Kidney epithelial cell (primary cell): ENCODE results near the genes UBAC2 and GPR18.

DNA sequence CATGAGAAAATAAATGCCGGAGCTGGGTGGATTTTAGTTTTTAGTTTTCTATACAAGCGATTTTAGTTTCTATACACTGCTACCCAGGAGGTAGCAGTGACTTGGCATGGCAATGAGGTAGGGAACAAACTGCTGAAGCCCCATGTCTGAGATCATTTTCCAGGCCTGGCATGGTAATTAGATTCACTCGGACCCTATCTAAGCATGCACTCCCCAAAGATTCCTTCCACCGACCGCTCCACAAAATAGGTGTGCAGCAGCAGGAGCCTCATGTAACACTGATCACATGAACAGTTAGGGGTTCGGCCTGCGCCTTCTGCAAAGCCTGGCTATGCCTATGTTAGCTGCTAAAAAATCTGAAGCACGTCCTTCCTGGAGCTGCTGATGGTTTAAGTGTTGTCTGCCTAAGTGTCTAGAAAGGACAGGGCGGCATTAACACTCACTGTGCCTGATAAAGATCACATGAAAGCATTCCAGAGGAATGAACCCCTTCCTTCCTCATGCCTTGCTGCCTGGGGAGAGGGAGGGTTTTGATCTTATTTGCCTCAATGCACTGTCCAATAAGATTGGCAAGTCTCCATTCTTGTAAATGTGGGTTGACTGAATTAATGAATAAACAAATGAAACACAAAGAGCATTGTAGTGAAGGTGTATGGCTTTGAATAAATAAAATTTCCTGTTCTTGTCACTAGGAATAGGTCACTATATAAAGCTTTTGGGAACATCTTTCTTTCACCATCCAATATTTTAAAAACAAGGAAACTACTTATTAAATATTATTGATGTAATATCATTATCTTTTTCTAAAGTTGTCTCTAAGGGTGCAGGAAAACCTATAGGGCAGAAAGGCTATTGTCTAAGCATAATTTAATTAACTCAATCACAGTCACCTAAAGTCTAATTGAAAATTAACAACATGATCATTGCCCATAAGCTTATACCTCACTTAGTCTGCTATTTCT lies 5.2 kb downstream of the DOCK9 start:
- RAMPAGE, long total RNA: no peak
- RRBS: no CpG with 5 or more reads among the region's 9 CpGs

DNA sequence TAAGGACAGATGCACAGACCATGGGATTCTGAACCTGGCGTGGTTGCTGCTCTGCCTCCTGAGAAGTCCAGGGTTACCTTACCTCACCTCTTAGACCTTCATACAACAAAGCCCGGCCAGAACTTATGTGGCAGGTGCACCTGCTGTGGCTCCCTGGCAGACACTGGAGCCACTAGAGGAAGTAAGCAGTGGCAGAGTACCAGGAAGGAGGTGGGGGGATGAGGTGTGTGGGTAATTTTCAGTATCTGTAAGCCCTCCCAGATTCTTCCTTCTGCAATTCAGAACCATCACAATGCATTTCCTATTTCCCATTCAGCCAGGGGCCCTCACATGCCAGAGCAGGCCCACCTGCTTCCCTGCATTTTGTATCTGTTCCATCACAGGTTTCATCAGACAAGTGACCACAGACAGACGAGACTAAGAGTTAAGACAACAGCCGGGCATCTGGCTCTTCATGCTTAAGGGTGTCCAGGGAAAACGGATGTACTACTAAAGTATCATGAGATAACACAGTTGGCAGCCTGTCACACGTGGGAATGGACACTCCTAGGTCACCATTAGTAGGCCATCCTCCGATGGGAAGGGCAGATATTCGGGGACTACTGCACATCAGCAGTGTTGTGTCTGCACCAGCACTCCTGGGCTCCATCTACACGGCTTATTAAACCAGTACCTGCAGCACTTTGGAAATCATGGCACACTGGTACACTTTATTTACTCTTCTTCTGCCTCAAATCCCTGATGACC lies 106.3 kb upstream of the DOCK9 start:
- RAMPAGE, long total RNA: no peak
- RRBS: no CpG with 5 or more reads among the region's 9 CpGs

DNA sequence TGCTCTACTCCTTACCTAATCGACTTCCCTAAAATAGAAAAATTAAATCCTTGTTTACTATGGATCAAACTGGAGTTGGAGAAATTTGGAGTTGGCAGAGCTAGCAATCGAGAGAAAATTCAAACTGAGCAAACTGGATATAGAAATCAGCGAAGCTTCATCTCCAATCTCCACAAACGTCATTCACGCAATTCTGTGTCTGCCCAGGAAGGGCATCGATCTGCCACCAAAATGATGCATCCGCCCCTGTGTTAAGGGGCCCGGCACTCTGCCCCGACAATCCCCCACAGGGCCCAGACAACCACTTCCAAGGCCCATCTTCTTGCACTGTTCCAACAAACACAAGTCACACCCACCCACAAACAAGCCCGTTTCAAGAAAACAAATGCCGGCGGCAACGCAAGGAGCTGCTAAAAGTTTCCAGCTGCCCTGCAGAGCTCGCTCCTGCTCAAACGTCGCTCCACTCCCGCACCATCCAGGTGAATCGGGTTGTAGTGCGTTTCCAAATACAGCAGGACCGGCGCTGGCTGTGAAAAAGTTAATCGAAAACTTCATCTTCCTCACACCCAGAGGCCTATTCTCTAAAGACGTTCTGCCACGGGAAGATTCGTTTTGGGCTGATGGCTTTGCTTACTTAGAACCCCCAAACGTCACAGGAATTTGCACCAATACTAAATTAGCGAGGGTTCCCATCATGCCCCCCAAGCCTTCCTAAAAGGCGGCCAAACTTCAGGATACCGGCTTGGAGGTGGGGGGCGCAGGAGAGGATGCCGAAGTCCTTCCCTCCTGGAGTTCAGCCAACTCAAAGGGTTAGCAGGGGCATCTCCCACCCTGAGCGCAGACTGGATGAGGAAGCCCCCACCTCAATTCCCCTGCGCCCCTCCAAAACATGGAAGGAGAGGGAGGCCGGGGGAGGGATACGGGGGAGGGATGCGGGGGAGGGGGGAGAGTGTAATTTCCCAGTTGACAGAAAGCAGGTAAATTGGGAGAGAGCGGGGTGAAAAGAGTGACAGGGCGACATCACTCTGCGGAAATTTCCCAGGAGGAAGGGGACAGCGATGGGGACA lies 107.4 kb upstream of the DOCK9 start:
- RAMPAGE, long total RNA: no peak
- RRBS: no CpG with 5 or more reads among the region's 40 CpGs

- RAMPAGE, long total RNA: no peak
These were observed 34.8 kb upstream of the UBAC2 start for GRCh38 chr13:99165923-99166197.

GRCh38 chr13:99200031-99200998 lies at the start of gene UBAC2:
Gene UBAC2, plus strand, starts transcription at chr13:99200854.
- RAMPAGE, long total RNA: start-site peak on the plus strand at chr13:99200868-99200900, 114 and 192 reads in 2 replicates
- RRBS: 1% methylated on average over 65 of the region's 92 CpGs

DNA sequence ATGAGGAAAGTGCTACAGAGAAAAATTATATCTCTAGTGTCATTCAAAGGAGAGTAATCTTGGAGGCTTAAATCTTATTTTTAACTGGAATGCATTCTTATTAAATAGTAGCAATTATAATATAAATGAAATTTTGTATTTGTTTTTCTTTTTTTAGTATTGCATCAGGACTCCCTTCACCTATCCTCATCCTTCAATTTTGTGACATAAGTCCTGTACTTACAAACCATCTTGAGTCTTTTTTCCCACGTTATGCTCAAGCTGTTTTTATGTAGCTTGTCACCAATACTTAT lies 994 bp downstream of the GPR18 start:
- RAMPAGE, long total RNA: no peak
- RRBS: no CpG with 5 or more reads among the region's 1 CpG

DNA sequence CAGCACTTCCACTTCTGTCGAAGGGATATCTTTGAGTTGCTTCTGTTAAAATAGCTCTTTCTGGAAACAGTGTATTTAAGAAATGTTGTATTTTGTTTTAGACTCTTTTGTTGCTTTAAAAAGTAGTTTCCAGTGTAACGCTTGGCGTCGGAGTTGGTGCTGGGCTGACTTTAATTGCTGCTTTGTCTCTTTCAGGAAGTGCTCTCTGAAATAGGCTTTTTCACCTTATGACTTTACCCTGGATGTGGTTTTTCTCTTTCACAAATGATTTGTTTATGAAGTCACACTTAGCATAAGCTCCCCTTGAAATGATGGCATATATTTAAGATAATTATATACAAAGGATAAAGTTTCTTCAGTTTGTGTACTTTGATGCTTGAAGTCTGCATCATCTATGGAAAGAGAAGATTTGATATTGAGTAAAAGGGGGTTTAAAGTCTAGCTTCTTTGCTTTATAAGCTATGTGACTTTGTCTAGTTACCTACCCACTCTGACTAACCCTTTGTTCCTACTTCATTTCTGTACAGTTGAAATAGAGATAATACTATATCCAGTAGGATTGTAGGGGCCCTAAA lies at the start of gene GPR18:
Gene GPR18, minus strand, starts transcription at position 185 of the 575 bp plus-strand sequence.
- RAMPAGE, long total RNA: no peak
- RRBS: no CpG with 5 or more reads among the region's 4 CpGs

DNA sequence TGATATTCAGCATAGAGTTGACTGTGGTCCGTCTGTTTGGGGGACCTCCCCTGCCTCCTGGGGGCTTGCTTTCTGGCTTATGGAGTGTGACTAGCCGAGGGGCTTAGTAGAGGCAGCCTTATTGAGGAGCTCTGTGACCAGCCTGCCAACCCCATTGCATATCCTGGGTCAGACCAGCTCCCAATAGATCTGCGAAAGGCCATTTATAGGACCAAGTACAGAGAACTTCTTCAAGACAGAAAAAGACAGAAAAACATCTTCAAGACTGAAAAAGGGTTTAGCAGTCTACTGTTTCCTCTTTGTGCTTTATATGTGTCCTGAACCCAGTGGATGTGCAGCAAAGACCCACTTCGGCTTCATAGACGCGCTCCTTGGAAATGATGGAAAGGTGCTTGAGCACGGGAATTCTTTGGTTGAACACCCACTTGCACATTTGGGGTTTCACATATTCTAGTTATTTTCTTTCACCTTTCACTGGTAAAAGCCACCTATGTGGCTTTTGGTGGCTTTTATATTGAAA lies 4.2 kb downstream of the GPR183 start:
- RAMPAGE, long total RNA: no peak
- RRBS: no CpG with 5 or more reads among the region's 7 CpGs

DNA sequence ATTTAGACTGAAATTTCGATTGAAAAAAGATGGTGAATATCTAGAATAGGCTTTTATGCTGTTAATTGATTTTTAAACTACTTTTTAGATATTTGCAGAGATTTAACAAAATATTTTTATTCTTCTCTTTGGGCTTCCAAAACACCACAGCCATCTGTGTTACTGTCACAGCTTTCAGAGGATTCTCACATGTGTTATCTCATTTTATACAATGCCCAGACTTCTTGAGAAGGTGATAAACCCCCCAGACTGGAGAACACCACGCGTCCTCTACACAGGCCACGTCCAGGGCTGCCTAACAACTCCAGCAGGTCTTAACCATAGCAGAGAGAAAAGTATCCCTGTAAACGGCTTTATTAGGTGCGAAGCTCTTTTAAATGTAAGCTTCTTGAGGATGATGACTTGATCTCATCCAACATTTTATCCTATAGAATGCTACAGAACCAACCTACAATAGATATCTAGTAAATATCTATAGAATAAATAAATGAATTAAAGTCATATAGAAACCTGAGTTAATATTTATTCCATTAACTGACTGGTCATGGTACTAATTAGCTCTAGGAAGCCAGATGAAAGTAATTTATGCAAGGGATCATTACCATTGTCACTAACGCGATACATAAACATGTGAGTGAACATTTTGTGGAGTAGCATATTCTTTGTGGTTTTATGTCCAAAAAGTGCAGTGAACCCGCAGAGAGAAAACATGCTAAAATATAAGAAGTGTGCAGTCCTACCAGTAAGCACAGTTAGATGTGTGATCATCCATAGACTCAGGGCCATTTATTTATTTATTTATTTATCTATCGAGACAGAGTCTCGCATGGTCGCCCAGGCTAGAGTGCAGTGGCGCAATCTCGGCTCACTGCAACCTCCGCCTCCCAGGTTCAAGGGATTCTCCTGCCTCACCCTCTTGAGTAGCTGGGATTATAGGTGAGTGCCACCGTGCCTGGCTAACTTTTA lies 1.8 kb downstream of the GPR183 start:
- RAMPAGE, long total RNA: no peak
- RRBS: no CpG with 5 or more reads among the region's 16 CpGs

GRCh38 chr13:99341253-99341964 lies 34.2 kb upstream of the GPR183 start:
- RAMPAGE, long total RNA: no peak
- RRBS: no CpG with 5 or more reads among the region's 5 CpGs

DNA sequence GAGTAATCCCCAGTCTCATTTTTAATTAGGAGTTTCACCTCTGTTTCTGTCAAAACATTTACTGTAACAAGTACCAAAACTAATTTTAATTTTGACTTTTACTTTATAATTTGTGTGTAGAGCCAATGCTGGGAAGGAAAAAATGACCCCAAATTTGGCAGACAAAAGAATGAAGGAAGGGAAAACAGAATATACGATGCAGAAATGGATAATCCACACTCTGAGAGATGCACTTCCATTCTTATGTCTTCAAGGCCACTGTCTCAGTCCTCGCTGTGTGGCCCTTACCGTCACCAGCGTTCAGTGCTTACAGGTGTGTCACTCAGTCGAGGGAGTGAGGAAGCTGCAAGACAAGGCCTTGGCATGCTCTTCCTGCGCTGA lies 47.9 kb upstream of the GPR183 start:
- RAMPAGE, long total RNA: no peak
- RRBS: no CpG with 5 or more reads among the region's 6 CpGs

- RAMPAGE, long total RNA: no peak
- RRBS: no CpG with 5 or more reads among the region's 15 CpGs
These were observed 710 bp downstream of the TM9SF2 start for GRCh38 chr13:99501909-99502455.

DNA sequence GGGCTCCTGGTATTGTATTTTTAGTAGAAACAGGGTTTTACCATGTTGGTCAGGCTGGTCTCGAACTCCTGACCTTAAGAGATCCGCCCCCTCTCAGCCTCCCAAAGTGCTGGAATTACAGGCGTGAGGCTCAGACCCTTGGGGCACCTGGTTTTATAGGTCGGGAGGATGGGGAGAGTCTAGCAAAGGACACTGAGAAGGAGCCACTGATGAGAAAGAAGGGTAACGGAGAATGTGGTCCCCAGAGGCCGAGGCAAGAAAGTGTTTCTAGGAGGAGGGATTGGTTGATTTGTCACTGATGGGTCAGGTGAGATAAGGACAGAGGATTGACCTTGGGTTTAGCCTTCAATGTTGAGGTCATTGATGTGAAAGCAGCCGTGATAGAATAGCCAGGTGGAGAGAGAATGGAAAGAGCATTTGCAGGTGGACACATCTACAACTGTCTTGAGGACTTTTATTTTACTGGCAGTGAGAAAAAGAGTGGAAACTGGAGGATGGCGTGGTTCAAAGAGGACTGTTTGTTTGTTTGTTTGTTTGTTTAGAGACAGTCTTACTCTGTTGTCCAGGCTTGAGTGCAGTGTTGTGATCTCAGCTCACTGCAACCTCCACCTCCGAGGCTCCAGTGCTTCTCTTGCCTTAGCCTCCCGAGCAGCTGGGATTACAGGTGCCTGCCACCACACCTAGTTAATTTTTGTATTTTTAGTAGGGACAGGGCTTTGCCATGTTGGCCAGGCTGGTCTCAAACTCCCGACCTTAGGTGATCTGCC lies 23.6 kb downstream of the TM9SF2 start:
- RAMPAGE, long total RNA: no peak
- RRBS: no CpG with 5 or more reads among the region's 11 CpGs

DNA sequence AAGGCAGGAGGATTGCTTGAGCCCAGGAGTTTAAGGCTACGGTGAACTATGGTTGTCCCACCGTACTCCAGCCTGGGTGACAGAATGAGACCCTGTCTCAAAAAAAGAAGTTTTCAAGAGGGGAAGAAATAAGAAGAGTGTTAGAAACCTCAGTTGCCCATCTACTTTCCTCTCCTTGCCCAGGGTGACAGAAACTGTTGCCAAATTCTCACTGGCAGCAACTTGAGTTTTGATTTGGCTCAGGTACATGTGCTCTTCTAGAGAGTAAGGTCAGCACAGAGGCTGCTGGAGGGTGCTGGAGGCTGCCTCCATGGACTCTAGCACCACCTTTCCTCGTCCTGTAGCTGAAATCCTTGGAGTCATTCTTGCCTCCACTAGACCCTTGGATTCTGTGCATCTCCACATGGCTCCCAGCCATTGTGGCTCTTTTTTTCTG lies 43.9 kb downstream of the CLYBL start:
- RAMPAGE, long total RNA: no peak
- RRBS: no CpG with 5 or more reads among the region's 3 CpGs

DNA sequence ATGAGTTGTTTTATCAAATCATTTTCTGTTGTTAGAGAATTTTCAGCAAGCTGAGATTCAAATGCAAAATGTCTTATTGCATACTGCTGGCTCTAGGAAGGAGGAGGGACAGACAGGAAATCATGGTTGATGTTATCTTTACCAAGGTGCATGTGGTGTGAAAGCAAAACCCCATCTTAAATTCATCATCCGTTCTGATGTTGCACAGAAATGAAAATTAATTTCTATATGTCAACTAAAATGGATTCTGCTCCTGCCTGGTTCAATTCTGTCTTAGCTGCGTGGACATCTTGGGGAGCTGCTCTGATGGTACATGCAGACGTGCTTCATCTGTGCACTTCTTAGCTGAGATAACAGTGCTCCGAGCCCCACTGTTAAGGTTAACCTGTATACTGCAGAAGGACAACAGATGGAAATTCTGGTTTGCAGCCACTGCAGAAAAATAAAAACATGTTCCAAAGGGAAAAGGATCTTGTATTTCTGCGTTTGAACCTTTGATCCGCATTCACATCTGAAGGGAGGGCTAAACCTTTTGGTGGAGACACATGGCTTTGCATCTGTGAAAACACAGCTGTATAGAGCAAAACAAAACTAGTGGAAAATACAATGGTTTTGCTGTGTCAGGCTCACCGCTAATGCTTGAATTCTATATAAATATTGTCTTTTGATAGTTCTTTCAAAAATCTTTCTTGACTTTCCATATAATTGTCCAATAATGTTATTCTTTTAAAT lies 50.5 kb downstream of the CLYBL start:
- RAMPAGE, long total RNA: no peak
- RRBS: no CpG with 5 or more reads among the region's 7 CpGs

GRCh38 chr13:99686141-99686537 lies 79.6 kb downstream of the CLYBL start:
- RAMPAGE, long total RNA: no peak
- RRBS: no CpG with 5 or more reads among the region's 5 CpGs

GRCh38 chr13:99984410-99985277 lies 3.1 kb downstream of the ZIC2 start:
- RAMPAGE, long total RNA: no peak
- RRBS: 4% methylated on average over 4 of the region's 45 CpGs

DNA sequence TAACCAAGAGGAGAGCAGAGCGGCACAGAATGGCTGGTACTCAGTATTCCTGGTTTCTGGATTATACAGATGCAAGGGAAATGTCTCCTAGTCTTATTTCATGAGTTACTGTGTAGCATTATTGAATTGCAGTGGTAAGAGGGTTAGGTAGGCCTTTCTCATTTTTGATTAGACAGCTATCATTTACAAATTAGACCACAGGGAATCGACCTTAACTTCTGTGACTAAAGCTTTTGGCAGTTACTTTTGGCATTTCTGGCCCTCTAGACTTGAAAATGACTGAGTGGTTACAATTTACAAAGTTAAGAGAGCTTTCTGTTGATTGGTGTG lies 86.2 kb downstream of the GGACT start:
- RAMPAGE, long total RNA: no peak
- RRBS: no CpG with 5 or more reads among the region's 2 CpGs

DNA sequence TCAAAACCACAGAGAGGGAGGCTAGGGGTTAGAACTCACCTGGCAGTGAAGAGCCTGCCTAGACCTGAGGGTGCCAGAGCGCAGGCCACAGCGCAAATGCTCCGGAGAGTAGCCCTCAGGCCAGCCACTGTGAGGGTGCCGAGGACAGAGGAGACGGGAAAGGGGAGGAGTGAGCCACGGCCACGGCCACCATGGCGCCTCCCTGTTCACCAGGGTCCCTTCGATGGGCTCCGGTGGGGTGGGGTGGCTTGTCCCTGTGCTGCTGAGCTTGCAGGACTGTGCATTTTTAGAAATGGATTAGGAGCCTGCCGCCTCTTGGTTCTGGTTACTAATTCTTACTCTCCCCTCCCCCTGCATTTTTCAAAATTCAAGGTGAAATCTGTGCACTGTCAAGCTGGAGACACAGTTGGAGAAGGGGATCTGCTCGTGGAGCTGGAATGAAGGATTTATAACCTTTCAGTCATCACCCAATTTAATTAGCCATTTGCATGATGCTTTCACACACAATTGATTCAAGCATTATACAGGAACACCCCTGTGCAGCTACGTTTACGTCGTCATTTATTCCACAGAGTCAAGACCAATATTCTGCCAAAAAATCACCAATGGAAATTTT lies 58.8 kb downstream of the GGACT start:
- RAMPAGE, long total RNA: no peak
- RRBS: no CpG with 5 or more reads among the region's 15 CpGs

DNA sequence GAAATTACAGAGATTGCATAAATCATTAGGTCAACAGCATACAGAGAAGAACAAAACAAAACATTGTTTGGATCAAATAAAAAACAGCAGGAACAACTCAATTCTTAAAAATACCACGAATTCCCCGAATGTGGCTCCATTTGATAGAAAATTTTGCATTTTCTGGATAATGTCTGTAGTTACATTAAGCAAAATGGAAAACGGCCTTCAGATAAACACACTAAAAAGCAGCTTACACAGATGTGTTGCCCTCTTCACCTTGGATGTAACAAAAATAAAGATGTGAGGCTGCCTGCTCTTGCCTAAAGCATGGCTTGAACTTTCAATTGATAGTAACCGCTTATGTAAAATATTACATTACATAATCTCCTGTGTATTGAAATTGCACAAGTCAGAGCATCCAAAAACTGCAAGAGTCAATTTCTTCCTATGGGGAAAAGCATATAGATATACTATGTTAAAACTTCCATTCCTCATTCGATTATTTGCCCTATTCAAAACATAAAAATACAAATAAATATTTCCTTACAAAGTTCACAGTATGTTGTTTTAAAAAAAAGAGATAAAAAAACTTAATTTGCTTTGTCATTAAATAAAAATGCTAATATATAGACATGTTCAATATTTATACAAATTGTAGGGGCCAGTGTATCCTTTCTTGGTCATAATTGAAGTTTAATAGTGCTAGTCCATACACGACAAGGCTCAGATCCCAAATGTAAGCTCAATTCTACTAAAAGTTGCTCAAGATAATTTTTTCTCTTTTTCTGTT lies 15.6 kb upstream of the GGACT start:
- RAMPAGE, long total RNA: no peak
- RRBS: no CpG with 5 or more reads among the region's 6 CpGs